Mesothelial cell of epicardium (in vitro differentiated cells): Measurements from ENCODE around the genes UBE2D2, PSD2 and ANKHD1.

DNA sequence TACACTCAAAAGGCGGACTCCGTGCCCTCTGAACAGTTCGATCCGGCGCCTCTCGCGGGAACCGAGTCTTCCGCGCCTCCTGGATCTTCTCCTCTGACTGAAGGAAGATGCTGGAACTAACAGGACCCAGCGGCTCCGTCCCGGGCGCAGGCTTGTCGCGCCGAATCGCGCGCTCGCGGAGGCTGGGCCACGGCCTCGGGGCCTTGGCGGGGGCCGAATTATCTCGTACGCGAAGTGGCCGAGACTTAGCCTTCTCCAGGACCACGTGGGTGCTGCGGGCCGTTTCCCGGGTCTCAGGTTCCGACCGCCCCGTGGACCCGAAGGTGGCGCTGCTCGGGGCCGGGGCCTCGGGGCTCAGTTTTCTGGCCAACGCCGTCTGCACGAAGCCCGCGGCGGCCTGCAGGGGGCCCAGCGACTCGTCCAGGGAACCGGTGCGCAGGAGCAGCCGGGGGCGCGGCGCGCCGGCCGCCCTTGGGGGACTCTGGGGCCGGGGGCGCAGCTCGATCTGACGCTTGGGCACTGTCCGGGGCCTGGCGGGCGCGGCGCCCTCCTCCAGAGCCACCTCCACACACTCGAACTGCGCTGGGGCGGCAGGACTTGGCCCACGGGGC, 849 bp downstream of the PROB1 start:
- PRO-cap: no peak

DNA sequence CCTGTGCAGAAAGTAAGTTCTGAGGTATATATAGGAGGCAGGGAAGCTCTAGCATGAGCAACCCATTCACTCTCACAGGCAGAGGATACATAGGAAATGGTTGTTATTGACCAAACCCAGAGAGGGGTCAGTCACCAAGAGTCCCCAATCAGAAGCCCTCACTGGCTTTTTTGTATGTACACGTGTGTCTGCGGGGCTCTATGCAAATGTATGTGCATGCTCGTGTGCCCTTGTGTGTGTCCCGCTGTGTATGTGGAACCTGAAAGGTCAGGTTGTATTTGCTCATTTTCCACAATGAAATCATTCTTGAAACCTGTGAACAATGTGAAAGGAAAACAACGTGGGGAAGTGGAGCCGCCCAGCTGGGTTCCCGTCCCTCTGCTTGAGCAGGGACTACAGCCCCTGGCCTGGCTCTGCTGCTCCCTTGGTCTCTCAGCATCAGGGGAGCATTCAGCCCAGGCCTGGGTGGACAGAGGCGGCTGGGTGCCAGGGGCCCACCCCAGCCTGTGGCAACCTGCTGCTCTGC, 3.2 kb downstream of the ECSCR start:
- PRO-cap: no peak

- PRO-cap: no peak
These were observed 951 bp downstream of the STING1 start for GRCh38 chr5:139481611-139482003.

DNA sequence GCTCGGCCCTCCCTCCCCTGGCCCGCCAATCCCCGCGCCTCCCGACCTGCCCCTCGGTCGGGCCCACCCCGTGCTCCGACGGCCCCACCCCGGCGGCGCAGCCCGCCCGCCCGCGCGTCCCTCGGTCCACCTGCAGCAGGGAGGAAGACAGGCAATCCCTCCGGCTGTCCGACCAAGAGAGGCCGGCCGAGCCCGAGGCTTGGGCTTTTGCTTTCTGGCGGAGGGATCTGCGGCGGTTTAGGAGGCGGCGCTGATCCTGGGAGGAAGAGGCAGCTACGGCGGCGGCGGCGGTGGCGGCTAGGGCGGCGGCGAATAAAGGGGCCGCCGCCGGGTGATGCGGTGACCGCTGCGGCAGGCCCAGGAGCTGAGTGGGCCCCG, at the start of gene UBE2D2:
Gene UBE2D2 (plus strand): TSS at position 81 of the 378 bp plus-strand sequence.
- PRO-cap: bidirectional peak, plus-strand start at position 300 of the sequence, minus-strand start outside the sequence

DNA sequence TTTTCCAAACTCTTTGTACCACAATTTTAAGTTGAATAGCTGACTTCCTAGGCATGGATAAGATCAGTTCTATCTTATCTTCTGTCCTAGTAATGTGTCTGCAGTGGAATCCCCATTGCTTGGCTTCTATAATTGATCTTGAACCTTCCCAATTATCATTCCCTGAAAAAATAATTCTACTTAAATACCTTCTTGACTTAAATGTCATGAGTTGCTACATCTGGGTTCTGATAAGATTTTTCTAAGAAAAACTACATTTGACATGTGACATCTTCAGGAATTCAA, 3.7 kb downstream of the UBE2D2 start:
- PRO-cap: no peak

DNA sequence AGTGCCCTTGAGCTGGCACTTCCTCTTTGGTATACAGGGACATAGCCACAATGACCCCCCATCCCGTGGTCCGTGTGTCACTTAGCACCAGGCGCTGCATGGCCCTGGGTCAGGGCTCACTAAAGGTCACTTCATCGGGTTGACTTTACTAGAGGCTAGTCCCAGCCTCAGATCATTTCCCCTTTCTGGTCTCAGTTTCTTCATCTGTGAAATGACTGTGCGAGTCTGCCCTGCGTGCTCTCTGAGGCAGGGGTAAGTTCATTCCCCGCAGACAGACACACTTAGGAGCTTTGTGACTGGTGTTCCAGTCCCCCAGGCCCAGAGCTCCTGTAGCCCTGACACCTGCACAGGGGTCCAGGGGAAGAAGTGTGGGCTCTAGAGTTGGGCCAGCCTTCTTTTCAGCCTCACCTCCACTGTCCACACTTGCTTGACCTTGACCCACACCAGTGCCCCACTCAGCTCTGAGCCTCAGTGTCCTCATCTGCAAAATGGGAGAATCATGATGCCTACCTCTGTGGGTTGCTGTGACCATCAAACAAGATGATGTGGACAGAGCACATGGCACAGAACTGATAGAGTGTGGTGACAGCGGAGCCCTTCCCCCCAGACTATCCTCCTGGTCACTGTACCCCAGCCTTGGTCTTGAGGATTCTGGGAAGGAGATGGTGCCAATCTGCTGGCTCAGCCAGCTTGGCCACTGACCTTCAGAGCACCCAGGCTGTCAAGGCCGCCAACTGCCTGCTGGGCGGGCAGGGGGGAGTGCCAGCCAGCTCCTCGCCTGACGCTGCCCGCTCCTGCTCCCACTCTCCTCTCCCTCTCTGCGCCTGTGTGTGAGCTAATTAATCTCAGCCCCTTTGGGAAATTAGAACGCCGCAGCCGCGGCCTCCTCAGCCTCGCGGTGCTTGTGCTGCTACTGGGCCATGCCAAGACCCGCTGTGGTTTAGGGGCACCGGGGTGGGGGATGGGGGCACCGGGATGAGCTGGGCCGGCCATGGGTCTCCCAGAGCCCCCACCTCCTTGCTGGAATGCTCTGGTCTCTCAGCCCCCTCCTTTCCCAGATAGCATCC, 16.6 kb downstream of the CXXC5 start:
- PRO-cap: no peak

DNA sequence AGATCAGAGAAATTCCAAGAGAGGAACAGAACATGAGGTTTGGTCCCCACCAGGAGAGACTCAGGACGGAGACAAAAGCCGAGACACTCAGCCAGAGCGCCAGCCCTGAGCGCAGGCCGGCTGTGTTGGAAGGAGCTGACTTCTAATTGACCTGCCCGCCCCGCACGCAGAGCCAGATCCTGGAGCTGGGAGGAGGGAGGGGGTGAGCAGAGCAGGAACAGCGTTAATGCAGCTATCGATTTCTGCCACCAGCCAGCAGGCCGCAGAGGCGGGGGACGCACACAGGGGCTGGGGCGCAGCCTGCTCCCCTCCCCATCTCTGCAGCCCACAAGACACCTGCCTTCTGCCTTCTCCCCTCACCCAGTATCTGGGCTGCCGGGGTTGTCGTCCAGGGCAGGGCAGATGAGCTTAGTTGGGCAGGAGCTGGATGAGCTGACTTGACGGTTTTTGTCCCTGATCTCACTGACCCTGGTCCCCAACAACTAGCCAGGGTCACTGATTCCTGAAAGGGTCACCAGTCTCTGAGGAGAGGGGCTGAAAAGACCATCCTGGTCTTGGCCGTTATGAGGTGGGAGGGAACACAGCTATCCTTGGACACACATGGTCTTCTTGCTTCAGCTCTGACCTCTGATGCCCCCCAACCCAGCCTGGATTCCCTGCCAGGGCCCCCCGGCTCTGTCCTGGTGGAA, 29.7 kb downstream of the CXXC5 start:
- PRO-cap: no peak

DNA sequence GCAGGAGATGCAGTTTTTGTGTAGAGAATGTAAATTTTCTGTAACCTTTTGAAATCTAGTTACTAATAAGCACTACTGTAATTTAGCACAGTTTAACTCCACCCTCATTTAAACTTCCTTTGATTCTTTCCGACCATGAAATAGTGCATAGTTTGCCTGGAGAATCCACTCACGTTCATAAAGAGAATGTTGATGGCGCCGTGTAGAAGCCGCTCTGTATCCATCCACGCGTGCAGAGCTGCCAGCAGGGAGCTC, 35.0 kb downstream of the CXXC5 start:
- PRO-cap: no peak

DNA sequence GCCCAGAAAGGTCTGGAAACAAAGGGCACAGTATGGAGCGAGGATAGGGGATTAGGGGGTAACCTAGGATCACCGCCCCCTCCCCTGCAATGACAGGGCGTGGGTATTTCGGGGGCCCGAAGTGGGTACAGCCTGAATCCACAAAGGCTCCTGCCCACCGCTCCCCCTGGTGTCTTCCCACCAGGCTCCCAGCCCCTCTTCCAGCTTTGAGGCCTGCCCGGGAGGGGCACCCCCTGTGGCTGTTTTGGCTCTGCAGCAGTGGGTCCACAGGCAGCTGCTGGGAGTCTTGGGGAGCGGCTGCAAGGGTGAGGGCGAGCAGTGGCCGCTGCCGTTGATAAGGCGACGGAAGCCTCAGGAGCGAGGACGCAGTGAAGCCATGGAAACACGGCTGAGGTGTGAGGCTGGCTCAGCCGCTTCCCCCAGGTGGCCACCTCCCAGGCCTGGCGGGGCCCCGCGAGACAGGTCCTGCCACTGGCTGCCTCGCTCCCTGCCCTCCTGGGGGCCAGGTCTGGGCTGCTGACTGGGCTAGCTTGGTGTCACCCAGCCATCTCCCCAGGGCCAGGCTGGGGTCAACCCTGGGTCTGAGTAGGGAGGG, 41.4 kb downstream of the CXXC5 start:
- PRO-cap: no peak

DNA sequence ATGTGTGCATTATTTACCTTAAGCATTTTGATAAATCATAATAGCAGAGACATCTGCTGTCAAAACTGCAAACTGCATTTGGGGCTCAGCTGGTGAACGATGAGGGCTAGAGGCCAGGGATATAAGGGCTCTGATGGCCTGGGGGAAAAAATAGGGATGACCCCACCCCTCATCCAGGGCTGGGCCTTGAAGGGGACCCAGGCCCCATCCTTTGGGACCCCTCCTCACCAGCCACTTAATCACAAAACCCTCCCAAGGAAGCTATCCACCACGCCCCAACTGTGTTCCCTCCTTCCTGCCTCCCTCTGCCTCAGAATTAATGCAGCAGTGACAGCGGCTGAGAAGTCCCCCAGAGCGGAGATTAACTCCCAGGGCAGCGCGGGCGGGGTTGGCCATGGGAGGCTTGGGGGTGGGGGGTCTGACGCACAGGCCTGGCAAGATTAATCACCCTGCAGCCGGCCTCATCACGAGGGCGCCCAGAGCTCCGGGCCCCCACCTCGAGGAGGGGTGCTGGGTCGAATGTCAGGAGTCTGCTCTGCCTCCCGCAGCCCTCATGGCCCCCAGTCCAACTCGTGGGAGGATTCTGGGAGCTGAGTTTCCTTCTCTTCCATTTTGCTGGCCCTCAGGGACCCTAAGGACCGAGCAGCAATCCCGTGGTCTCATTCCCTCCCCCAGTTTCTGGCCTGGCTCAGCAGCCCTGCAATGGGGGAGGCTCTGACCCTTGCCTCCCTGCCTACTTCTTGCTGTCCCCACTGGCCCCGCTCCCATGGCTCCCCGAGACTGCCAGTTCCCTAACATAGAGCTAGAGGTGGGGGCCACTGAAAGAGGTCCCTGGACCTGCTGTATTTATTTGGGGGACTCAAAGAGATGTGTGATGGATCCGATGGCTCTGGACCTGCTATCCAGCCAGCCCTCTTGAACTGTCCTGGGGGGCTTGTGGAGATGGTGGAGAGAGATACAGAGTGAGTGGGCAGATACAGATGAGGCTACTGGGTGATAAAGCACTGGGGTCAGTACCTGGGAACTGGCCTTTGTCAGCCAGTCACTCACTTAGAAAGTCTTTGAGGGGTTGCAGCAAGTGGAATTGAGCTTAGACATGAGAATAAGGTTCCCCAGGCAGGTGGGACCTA, 42.4 kb downstream of the CXXC5 start:
- PRO-cap: no peak

DNA sequence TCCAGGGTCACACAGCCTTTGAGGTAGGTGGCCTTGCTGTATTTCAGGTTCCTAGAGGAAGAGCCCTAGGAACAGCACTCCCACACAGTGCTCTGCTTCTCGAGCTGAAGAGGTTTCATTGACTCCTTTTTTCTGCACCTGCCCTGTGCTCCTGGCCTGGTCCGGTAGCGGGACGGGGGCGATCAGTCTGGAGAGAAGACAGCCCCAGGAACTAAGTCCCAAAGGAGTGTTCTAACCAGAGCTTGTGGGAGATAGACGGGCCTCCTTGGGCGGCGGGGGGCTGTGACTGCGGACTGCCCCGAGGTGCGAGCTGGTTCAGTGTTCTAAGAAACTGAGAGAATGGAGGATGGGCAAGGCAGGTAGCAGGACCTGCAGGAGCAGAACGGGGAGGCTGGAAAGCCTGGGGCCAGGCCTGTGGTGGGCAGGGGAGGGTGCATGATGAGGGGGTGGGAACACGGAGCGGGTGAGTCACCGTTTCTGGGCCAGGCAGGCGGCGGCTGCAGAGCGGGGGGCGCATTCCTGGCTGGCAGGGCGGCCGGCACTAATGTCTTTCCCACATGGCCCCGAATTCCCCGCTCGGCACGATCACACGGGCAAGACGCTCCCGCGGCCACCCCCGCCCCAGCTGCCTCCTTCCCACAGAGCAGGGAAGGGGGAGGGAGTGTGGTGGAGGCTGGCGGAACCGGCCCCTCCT, 48.5 kb downstream of the CXXC5 start:
- PRO-cap: unidirectional peak, plus-strand start at position 516 of the sequence

- PRO-cap: no peak
These were observed 62.2 kb downstream of the CXXC5 start for GRCh38 chr5:139710369-139710668.

- PRO-cap: no peak
These were observed 62.8 kb downstream of the CXXC5 start for GRCh38 chr5:139710669-139711694.

DNA sequence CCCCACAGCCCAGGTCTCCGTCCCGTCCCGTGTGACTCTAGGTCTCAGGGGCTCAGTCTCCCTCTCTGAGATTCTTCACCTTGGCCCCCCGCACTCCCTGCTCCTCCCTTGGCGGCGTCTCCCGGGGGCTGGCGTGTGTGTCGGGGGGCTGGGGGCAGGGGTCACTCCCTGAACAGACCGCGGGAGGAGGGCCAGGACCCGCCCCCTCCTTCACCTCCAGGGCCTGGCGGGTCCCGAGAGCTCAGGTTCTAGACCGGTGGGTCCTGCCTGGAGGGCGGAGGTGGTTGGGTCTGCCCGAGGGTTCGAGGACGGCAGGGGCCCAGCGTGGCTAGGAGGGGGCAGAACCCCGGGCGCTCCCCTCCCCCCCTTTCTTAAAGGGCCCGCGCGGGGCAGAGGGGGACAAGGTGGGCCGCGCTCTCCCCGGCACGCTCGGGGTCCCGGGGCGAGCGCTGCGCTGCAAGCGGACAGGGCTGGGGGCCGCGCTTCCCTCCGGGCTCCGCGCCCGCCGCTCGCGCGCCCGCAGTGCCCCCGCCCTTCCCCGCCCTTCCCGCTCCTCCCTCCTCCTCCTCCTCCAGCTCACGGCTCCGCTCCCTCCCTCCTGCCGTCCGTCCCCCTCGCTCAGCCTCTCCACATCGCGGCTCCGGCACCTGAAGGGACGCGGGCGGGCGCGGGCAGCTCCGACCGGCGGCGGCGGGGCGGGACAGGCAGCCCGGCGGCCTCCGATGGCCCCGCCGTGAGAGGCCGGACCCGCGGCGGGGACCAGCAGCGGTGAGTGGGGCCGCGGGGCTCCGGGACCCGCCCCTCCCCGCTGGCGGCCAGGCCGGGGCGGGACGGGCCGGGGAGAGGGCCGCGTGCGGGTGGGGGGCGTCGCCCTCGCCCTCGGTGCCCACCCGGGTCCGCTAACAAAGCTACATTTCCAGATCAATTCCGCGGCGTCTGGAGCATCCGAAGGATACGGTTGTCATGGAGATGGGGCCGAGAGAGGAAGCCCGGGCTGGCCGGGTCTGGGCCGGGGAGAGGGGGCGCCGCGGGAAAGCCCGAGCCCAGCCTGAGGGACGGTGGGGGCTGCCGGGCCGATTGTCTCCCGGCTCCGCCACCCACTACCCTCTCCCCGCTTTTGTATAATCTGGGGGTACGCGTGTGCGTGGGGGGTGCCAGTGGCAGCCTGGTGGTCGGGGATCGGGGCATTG, at the start of gene PSD2:
Gene PSD2 (plus strand): TSS at position 601 of the 1,190 bp plus-strand sequence.
- PRO-cap: no peak

- PRO-cap: no peak
These were observed 31.8 kb downstream of the NRG2 start for GRCh38 chr5:140011113-140011883.

GRCh38 chr5:140039608-140040096, 3.4 kb downstream of the NRG2 start:
- PRO-cap: no peak

DNA sequence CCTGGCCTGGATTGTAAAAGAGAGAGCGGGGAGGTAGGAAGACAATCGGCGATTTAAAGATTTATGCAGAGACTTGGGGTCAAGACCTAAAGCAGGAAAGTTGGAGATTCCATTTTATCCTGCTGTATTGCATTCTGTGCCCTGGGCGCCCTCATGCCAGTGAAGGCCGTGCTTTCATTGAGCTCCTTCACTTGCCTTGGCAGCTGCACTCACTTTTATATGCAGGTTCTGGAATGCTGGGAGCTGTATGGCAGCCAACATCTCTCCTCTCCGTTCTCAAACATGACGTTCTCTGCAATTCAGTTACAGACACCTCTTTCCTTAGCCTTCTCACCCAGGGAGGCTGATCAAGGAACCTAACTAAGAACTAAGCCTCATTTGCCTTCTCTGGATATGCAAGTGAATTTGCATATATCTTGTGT, 29.4 kb upstream of the PURA start:
- PRO-cap: no peak

DNA sequence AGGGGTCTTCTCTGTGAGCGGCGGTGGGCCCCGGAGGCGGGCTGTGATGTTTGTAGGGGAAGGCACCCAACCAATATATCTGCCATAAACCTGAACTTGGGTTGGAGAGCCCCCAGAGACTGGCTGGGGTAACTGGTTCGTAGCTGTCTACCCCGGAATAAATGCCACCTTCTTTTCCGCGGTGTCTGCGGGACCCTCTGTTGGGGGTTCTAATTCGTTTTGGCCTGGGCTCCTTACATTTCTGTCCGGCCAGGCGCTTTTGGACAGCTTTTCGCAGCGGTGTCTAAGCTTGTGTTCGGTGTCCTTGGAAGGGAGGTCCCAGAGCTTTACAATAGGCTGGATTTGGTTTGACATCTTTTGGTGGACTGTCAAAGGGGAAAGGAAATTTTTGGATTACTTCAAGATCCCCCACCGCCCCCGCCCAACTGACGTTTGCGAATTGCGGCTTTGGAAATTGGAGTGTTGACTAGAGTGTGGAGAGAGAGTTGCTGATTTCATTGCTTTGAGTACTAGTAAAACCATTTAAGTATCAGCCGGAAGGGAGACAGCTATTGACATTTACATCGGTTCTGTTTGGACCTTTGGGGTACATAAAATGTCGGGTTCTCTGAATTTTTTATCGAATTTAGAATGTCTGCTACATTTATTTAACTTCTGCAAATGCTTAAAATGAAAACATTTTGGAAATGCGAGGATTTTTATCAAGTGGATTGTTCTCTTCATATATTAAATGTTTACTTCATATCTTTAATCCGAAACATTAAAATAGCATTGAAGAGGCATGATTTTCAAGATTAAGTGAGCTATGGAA, 4.8 kb upstream of the PURA start:
- PRO-cap: no peak

GRCh38 chr5:140324227-140325464, 21.7 kb upstream of the PFDN1 start:
- PRO-cap: no peak

- PRO-cap: bidirectional peak, plus-strand start at chr5:140401241, minus-strand start at chr5:140401001; unidirectional peak, plus-strand start at chr5:140401833; unidirectional peak, plus-strand start at chr5:140401844
These were observed at the start of gene ANKHD1 for GRCh38 chr5:140401196-140401974. Gene ANKHD1 (plus strand): TSS chr5:140401833.